Metastatic Lung Carcinoma in the Adrenal Gland (tissue), 1 donor: ENCODE measurements around a stretch of chr2.

DNA sequence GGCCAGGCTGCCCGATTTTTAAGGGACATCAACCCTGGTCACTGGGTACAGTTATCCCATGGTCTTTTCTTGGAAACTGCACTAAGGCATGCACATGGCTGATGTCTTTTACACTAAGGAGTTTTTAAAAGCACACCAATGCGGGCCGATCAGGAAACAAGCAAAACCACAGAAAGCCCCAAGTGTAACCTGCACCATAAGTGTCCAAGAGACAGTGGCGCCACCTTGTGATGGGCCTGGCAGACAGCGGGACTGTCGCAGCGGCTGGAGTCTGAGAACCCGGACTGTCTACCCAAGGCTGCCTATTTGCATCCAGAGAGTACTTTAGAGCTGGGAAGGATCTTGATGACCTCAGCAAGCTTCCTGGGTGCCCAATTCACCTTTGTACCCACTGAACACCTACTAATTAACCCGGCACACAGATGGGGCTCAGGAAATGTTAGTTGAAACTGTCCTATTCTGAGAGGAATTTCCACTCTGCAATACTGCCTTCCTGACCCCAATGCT lies 25.8 kb downstream of the POLR1A start:
- PRO-cap: no peak

DNA sequence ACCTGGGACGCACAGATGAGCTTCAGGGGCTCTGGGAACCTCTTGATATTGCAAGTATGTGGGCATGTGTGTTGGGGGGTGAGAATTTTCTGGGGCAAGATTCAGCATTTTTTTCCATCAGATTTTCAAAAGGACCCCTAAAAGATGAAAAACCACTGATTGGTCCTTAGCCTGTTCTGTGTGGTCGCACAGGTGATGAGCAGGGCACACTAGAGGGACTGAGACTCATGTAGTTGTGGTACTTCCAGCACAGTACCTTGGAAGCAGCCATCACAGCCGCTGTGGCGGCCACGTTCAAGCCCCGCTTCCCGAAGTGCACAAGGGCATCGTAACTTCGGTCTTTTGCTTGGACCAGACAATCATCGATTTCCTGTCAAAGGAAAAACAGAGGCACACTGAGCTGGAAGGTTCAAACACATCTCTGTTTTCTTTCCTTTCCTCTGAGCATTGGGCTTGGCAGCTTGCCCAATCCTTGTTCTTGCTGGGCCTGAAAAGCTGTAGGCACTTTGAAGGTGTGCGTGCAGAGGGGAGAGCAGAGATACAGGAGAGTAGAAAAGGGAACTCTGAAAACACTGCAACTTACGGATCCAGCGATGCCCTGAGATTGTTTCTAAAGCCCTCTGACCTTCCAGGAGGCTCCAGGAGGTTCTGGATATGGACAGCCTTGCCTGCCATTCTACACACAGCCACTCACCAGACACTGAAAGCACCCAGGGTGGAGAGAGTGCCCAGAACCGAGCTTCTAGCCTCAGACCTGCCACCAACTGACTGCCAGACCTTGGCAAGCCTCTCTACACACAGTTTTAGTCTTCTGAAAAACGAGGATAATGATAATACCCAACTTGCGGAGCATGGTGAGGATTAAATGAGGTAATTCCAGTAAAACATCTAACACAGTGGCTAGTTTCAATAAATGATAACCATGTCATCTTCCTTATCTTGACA lies 52.7 kb downstream of the MRPL35 start:
- PRO-cap: no peak

- PRO-cap: no peak
Measured at GRCh38 chr2:86533317-86533747, 29.9 kb downstream of the CHMP3 start.

- PRO-cap: no peak
Measured at GRCh38 chr2:86751846-86752242, 31.8 kb downstream of the RMND5A start.

DNA sequence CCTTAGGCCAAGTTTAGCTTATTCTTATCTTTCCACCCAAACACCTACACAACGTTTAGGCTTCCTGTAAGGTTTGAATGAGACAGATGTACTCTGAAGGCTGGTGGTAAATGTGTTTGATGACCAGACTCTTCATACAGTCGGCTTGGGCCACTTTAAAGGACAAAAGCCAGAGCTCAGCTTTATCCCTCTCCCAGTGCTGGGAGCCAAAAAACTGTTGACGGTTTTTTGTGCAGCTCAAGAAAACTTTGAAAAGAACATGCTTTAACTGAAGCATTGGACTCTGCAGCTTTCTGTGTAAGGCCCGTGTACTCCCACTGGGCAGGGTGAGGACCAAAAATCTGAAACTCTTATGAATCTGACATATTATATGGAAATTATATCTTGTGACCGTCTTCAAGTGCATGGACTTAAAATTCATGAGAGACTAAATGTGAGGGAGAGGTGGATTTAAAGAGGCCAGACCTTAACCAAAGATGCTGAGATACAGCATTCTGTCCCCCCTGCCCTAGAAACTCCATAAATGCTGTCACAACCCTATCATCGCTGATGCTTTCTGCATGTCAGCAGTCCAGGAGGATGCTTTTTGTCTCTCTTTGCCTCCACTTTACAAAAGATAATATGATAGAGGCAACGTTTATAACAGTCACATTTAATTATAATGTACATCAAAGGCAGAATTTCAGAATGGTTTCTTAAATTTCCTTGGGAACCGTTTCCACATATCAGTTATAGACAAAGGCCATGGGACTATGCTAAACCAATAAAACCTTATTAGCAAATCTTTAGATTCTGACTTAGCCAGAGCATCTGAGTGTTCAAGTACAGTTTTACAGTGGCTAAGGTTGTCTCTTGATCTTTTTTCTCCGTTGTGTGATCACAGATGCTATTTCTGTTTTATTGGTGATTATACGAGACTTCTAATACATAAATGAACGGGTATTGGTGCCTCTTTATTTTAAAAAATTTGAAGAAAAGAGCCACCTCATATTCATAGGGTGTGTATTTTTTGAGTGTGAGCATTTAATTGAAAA lies 15.0 kb downstream of the CD8A start:
- PRO-cap: no peak

- PRO-cap: no peak
Measured at GRCh38 chr2:86776988-86777378, 13.7 kb downstream of the CD8A start.

DNA sequence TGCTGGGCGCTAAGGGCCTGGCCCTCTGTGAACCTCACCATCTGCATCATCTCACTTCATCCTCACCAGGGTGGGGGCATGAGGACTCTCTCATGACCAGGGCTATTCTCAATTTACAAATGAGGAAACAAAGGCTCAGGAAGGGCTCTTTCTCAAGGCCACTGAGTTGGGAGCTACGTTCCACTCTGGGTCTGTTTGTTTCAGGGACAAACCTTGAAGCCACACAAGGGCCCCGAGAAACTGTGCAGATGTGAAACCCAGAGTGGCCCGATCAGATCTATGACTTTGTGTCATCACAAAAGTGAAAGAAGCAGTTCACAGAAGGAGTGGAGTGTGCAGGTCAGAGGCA lies 304.8 kb upstream of the PLGLB2 start:
- PRO-cap: no peak

- PRO-cap: no peak
Measured at GRCh38 chr2:87454005-87454352, 293.9 kb upstream of the PLGLB2 start.

- PRO-cap: no peak
Measured at GRCh38 chr2:87455739-87456328, 292.1 kb upstream of the PLGLB2 start.

DNA sequence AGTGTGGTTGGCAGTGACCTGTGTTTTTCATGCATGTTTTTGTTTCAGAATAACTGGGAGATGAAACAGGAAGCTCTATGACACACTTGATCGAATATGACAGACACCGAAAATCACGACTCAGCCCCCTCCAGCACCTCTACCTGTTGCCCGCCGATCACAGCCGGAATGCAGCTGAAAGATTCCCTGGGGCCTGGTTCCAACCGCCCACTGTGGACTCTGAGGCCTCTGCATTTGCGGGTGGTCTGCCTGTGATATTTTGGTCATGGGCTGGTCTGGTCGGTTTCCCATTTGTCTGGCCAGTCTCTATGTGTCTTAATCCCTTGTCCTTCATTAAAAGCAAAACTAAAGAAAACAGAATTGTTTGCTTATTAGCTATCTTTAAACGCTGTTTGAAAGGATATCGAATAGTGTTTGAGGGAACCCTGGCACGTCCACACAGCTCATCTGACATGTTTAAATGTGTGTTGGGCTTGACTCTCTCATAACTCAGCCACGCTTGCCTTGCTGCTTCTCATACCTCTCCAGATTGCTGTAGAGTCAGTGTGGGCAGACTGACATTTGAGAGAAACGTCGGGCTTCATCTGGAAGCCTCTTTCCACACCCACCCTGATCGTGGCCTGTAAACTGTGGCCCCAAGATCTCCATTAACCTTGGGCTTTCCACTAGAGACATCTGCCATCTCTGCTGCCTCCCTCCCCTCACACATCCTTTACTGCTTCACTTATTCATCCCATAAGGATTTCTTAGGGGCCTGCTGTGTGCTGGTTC lies 226.5 kb upstream of the PLGLB2 start:
- PRO-cap: no peak

GRCh38 chr2:87572047-87572264 lies 175.9 kb upstream of the PLGLB2 start:
- PRO-cap: no peak

- PRO-cap: no peak
Measured at GRCh38 chr2:87754707-87755094, 6.8 kb downstream of the PLGLB2 start.

DNA sequence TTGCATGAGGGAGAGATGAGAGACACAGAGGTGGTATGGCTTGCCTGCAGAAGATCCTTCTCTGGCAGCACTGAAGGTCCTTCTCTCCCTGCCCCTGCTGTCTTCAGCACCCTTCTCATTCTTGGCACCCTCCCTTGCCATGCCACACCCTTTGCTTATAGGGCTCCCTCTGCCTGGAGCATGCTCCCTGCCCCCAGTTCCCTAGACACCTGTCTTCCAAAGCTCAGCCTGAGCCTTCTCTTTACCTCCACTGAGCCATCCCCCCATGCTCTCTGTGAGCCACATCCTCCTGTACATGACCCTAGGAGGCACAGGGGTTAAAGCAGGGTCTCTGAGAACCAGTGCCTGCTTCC lies 909 bp downstream of the FABP1 start:
- PRO-cap: no peak

DNA sequence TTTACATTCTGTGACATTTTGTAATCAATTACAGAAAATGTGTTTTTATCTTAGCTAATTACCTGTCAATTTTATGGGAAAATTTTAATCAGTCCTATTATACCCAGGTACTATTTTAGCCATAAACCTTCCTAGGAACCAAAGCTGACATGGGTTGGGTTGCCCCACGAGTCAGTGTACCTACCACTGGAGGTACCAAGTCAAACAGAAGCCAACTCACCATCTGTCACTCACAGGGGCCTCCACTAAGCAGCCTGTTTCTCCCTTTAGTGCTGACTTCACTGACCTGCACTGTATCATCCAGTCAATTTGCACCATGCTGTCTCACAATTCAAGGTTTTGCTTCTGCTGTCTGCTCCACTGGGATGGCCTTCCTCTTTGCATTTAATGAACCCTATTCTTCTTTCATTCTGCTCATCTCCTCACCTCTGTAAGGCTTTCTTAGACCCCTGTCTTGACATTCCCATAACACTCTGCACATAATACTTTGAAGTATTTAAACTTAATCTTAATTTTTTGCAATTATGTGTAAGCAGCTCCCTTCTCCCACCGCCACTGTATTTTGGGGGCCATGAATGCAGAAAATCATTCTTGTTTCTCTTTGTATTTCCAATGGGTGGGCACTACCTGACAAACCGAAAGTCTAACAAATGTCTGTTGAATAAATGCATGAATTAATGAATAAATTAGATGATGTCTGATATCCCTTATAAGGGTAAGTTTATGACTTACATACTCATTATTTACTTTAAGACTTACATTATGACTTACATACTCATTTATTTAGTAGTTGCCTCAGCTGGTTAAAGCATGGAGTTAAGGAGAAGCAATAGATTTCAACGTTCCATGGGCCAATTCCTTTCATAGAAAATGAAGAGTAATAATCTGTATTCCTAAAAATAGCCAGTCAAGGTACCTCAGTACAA lies 47.0 kb downstream of the EIF2AK3 start:
- PRO-cap: no peak

DNA sequence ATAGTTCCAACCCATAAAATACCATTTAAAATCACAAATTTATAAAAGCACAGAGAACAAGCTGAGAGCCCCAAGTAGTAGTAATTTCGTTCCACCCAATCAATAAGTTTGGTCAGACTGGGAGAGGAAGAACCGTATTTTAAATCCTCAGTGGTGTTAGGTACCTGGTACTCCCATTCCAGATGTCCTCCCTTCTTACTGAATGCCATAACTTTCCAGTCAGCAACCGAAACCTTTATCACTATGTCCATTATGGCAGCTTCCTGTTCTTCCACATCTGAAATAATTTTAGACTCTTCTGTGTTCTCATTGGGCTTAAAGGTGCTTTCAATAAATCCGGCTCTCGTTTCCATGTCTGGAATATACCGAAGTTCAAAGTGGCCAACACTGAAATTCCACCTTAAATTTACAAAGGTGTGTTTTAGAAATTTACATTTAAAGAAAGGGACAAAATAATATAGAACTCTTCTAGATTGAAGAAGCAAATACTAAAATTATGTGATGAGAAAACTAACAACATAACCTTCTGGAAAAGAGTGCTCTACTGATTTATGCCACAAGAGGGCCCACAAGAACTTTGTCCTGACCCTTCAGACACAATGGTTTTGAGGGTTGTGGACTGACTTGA lies 36.5 kb downstream of the EIF2AK3 start:
- PRO-cap: no peak

GRCh38 chr2:88614942-88615326 lies 12.3 kb downstream of the EIF2AK3 start:
- PRO-cap: no peak

GRCh38 chr2:88627662-88628614 lies 674 bp upstream of the EIF2AK3 start:
- PRO-cap: bidirectional peak, plus-strand start at chr2:88627871, minus-strand start at chr2:88627528; bidirectional peak, plus-strand start at chr2:88628329, minus-strand start at chr2:88628179

DNA sequence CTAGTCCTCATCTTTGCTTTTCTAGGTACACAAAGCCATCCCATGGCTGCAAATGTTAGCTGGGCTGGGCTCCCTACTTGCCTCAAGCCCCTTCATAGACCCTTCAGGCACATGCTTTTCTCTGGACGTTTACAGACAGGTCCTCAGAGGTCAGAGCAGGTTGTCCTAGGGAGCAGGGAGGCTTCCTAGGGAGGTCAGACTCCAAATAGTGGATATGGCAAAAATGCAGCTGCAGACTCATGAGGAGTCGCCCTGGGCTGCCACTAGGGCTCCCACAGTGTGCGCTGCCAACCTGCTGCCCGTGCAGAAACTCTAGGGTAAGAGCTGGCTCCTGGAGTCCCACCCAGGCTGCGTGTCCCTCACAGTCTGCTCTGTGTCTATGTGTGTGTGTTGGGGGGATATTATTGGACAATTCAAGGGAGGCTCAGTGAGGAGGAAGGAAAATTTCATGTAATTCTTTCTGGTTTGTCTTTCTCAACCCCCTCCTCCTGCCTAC lies 141.1 kb downstream of the RPIA start:
- PRO-cap: no peak

- PRO-cap: no peak
Measured at GRCh38 chr2:88856327-88857178, 165.1 kb downstream of the RPIA start.

DNA sequence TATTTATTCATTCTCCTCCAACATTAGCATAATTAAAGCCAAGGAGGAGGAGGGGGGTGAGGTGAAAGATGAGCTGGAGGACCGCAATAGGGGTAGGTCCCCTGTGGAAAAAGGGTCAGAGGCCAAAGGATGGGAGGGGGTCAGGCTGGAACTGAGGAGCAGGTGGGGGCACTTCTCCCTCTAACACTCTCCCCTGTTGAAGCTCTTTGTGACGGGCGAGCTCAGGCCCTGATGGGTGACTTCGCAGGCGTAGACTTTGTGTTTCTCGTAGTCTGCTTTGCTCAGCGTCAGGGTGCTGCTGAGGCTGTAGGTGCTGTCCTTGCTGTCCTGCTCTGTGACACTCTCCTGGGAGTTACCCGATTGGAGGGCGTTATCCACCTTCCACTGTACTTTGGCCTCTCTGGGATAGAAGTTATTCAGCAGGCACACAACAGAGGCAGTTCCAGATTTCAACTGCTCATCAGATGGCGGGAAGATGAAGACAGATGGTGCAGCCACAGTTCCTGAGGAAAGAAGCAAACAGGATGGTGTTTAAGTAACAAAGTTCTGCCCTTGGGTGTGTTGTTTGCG lies 165.8 kb downstream of the RPIA start:
- PRO-cap: no peak